ENCODE results near the genes THEGL, REST, STAP1 and UGT2B10.

DNA sequence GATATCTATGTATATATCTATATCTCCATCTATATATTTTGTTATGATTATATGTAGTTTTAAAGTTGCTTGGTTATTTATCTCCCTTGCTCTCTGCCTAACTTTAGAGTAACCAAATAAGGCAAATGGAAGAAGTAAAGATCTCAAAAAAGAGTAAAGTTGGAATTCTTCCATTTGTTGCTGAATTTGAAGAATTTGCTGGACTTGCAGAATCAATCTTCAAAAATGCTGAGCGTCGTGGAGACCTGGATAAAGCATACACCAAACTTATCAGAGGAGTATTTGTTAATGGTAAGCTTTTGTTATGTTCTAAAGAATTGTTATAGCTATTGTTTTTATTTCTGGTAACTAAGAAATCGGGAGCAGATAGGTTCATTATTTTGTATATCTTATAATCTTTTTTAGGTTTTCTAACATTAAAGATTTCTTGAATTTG is 43.2 kb downstream of the EXOC1 start:
- PRO-cap: no peak

- PRO-cap: bidirectional peak, plus-strand start at chr4:55947544, minus-strand start at chr4:55947396
Observed at GRCh38 chr4:55947272-55948361, 1.1 kb upstream of the CEP135 start.

DNA sequence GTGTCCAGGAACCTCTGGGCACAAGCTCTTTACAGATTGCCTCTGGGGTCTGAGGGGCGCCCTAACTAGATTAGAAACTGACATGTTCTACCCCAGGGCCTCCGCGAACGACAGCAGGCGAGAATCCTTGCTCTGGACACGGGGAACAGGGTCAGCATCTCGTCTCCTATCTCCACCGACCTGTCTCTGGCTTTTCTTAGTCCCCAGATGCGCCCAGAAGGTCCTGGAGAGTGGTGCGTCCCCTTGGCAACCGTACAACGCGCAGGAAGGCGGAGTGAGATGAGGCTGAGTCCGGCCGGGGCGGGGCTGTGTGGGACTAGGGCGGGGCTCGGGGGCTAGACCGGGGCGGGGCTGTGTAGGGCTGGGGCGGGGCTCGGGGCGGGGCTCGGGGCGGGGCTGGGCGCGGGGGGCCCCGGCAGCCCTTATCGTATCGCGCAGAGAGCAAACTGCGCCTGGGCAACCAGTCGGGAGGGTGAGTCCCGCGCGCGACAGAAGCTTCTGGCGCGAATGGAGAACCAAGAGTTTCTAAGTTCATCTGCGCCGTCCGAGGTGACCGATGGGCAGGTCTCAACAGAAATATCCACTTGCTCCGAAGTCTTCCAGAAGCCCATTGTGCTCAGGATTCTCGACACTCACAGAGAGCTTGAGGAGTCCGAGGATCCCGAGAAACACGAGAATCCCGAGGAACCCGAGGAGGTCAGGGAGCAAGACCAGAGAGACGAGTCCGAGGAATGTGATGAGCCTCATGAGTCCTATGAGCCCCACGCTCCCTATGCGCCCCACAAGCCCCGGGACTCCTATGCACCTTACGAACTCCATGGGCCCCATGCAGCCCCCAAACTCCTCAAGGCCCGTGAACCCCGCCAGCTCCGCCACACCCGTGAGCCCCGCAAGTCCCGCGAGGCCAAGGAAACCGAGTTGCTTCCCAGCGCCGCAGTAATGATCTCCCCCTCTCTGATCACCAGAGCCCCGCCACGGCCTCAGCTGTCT is at the start of gene THEGL:
THEGL (plus strand) TSS at position 437 of the 990 bp plus-strand sequence.
- PRO-cap: bidirectional peak, plus-strand start at position 444 of the sequence, minus-strand start at position 188 of the sequence

DNA sequence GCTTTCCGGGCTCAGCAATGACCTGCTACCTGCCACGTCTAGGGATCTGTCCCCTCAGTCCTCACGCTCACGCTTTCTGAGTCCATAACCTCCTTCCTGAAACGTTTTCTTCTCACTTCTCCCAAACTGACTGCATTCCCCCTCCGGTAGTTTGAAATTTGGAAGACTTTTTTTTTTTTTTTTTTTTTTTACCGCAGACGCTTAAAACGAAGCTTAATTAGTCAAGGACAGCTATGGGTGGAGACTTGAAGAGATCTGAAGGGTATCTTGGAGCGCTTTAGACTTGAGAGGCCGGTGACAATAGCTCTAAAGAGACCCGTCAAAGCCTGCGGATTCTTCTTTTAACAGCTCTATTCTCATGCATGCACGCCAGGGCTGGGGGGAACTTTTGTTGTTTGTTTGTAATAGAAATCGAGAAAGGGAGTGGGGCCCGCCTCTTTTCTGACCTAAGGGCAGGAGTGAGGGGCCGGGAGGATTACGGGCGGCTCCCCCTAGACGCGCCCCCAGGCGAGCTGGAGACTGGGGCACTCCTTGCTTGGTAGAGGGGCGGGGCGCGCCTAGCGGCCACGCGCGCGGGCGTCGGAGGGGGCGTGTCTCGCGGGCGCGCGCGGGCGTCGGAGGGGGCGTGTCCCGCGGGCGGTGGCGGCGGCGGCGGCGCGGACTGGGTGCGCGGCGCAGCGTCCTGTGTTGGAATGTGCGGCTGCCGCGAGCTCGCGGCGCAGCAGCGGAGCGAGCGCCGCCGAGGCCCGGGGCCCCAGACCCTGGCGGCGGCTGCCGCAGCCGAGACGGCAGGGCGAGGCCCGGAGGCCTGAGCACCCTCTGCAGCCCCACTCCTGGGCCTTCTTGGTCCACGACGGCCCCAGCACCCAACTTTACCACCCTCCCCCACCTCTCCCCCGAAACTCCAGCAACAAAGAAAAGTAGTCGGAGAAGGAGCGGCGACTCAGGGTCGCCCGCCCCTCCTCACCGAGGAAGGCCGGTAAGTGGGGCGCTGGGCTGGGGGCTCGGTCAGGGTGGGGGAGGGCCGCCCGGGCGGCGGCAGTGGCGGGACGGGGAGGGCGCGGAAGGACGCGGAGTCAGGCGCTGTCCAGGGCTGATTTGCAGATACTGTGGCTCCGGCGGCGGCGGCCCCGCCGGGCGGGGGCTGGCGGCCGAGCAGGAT is at the start of gene REST:
REST (plus strand) TSS at position 666 of the 1,162 bp plus-strand sequence.
- PRO-cap: bidirectional peak, plus-strand start at position 687 of the sequence, minus-strand start at position 559 of the sequence; bidirectional peak, plus-strand start at position 1,096 of the sequence, minus-strand start at position 1,109 of the sequence

DNA sequence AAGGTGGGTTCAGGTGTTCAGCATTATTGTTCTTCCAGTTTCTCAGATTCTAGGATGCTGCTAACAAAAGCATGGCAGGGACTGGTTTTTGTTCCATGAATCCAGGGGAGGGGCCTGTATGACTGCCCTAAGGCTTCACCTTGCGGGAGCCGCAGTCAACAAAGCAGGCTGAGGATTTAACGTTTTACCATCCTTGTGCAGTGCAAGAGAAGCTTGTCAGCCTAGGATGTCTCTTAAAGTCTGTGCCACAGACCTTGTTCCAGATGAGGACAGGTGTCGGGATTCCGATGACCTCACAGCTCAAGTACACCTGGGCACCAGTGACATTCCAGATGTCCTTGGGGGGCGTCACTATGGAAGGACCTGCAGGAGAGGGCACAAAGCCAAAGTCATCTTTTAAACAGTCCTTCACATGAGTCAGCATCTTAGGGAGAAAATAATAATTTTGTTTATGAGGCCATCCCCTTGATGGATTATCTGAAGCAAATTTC is 61.9 kb downstream of the POLR2B start:
- PRO-cap: no peak

DNA sequence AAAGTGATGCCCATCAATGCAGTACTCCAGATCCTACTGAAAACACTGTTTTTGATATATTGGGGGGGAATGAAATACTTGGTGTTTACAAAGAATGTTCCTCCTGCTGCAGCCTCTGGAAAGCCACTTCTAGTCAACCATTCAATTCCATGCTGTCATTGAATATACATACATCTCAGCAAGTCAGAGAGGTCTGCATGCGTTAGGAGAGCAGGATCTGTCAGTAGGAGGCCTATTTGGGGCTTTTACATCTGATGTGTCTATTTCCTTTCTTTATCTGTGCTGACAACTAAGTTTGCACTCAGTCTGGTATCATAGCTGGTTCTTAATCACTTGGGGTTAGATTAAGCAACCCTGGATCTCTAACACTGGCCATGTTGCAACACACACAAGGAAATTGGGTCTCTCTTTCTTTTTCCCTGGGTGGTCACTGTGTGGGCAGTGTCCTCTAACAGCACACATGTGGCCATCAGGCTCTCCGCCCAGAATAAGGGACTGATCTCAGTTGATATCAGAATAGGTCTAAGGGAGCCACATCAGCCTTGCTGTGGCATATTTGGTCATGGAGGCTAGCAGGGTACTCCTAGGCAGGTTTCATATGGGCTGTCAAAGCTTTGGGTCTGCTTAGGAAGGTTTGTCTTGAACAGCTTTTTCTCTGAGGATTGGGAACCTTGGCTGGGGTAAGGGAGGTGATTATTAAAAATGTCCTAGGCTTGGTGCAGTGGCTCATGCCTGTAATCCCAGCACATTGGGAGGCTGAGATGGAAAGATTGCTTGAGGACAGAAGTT is 38.8 kb downstream of the IGFBP7 start:
- PRO-cap: no peak

GRCh38 chr4:57076055-57076738 is 34.0 kb downstream of the IGFBP7 start:
- PRO-cap: no peak

- PRO-cap: no peak
Observed at GRCh38 chr4:57084796-57085765, 25.1 kb downstream of the IGFBP7 start.

DNA sequence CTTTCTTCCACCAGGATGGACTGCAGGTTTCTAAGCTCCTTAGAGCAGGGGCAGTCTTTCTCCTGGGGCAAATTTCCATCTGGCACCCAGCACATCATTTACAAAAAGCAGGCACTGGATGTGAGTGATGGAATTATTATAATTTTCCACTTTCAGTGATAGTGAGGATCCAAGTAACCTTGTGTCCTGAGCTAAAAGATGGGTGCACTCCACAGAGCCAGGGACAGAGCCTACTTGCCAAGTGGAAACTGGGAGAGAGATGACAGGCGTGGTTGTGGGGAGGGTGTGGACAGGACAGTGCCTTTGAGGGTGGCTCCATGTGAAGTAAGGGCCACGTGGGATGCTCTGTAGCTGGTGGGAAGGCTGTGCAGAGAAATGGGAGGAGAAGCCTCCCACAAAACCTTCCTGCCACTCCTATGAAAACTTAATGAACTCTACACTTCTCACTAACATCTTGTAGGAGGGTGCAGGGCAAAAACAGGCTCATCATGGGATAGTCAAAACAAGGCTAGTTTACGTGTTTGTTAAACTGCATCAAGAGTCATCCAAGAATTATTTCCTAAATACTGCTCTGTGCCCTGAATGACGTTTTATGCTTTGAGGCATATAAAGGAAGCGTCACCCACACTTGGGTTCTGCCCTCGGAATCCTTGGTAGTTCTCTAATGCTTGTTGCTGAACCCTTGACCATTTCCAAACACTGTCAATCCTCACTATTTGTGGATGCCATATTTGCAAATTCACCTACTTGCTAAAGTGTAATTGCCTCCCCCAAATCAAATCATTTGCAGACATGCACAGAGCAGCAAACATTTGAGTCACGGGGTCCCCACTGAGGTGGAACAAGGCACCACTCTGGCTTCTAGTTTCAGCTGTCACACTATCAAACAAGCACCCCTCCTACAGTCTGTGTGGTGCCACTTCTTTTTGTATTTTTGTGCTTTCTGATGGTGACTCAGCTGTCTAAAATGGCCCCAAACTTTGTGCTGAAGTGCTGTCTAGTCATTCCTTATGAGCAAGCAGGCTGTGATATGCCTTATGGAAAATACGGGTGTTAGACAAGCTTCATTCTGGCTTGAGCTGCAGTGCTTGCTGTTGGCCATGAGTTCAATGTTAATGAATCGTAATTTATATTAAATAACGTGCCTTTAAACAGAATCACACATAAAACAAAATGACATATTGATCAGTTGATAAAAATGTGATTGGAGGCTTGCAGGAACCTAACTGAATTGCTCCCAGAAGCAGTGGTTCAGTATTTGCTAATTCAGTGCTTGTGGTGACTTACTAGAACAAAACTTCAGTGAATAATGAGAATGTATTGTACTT is 15.6 kb downstream of the IGFBP7 start:
- PRO-cap: no peak

GRCh38 chr4:57113815-57114202 is 3.6 kb upstream of the IGFBP7 start:
- PRO-cap: no peak

DNA sequence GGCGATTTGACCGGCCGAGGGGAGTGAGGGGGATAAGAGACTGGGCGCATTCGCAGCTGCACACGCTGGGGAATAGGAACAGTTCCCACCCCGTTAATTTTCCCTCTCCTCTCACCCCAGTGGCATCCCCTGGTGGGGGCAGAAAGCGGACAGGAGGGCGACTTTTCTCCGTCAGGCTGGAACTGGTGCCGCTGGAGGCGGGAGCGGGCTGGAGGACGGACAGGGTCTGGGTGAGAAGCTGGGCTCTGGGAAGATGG is 1.8 kb downstream of the ADGRL3 start:
- PRO-cap: no peak

- PRO-cap: no peak
Observed at GRCh38 chr4:63532847-63533235, 876.4 kb downstream of the TECRL start.

DNA sequence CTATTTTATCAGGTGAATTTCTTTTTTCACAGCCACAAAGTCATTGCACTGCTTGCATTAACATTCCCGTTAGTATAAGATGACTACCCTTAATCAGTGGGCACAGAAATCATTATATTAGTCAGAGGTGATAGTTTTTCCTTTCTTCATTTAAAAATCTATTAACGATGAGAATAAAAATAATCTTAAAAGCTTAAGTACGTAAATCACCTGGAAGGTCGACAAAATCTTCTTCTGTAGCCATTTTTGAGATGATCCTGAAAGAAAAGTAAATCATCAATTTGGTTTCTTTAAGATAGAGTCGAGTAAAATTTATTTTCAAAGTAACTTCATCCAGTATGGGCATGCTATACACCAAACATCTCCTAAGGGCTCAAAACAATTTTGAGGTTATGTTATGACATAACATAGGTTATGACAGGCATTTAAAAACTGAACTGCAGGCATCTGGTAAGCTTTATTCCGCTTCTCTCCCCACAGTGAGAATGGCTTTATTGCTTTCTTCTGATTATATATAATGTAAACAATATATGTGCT is 1.3 kb downstream of the CENPC start:
- PRO-cap: no peak

GRCh38 chr4:67558286-67558966 is at the start of gene STAP1:
TSS of gene STAP1 (plus strand) at chr4:67558727.
- PRO-cap: no peak

DNA sequence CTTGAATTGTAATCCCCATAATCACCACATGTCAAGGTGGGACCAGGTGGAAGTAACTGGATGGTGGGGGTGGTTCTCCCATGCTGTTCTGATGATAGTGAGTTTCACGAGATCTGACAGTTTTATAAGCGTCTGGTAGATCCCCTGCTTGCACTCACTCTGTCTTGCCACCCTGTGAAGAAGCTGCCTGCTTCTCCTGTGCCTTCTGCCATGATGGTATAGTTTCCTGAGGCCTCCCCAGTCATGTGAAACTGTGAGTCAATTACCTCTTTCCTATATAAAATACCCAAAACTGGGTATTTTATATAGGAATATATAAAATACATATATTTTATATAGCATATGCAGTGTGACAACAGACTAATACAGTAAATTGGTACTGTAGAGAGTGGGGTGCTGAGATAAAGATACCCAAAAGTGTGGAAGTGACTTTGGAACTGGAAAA is 41.6 kb downstream of the UBA6 start:
- PRO-cap: no peak

DNA sequence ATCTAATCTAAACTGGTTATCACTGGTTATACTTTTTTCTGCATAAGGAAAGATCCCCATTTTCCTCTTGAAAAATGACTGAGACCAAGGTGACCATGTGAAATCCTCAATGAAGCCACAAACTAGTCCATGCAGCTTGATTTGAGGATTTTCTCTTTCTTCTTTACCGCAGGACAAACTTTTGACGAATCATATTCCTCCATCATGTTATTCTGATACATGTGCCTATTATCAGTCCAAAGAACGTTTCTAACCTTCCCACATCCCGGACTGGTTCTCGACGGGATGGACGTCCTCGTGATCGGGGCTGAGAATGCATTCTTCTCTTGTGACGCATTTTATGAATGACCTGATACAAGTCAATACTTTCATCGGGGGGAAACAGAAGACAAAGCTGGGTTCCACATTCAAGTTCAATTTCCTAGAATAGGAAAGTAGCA is 27.4 kb downstream of the YTHDC1 start:
- PRO-cap: no peak

- PRO-cap: no peak
Observed at GRCh38 chr4:68815817-68816303, at the start of gene UGT2B10. TSS of gene UGT2B10 (plus strand) at chr4:68815994.

- PRO-cap: no peak
Observed at GRCh38 chr4:68816355-68816731, 549 bp downstream of the UGT2B10 start.

DNA sequence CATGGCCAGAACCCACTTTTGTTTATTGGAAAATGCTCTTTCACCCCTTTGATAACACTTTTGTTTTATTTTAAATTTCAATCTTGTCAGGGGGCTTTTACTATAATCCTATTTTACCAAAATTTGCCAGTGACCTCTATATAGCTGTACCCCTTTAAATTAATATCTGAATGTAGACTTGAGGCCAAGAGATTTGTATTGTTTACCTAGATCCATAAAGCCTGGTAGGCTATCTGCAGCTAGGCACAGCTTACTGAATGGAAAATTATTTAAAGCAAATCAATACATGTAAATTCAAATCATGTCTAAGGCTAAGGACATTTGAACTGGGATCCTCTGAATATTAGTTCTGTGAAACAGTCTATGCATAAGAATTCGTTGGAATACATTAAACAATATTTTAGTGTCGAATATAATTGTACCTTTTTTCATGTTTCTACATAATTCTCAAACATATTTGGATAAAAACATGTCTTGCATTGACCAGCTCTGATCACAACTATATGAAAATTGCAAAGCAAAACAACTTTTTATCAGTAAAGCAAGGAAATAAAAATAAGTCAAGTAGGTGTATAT is 1.6 kb downstream of the UGT2A3 start:
- PRO-cap: no peak

DNA sequence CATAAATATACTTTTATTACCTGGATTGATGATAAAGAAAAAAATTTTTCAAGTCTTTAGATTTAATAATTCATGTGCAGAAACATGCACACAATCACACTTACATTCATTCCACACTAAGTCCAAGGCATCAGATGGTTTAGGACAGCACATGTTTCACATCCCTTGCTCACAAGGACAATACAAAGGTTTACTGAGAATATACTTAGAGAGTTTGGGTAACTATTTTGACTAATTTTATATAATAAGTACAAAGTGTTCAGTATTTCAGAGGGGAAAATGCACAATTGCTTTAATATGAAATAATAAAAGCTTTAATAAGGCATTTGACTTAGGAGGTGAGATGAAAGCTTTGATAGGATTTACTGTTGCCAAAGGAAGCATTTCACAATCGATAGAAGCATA is 370 bp upstream of the UGT2A3 start:
- PRO-cap: no peak